Trachea (tissue), 1 donor: ENCODE measurements around a stretch of chr9.

- PRO-cap: no peak
Measured at GRCh38 chr9:95729821-95730191, 145.7 kb upstream of the ERCC6L2 start.

- PRO-cap: bidirectional peak, plus-strand start at chr9:95876070, minus-strand start at chr9:95875993
Measured at GRCh38 chr9:95875743-95876185, 273 bp downstream of the ERCC6L2 start.

DNA sequence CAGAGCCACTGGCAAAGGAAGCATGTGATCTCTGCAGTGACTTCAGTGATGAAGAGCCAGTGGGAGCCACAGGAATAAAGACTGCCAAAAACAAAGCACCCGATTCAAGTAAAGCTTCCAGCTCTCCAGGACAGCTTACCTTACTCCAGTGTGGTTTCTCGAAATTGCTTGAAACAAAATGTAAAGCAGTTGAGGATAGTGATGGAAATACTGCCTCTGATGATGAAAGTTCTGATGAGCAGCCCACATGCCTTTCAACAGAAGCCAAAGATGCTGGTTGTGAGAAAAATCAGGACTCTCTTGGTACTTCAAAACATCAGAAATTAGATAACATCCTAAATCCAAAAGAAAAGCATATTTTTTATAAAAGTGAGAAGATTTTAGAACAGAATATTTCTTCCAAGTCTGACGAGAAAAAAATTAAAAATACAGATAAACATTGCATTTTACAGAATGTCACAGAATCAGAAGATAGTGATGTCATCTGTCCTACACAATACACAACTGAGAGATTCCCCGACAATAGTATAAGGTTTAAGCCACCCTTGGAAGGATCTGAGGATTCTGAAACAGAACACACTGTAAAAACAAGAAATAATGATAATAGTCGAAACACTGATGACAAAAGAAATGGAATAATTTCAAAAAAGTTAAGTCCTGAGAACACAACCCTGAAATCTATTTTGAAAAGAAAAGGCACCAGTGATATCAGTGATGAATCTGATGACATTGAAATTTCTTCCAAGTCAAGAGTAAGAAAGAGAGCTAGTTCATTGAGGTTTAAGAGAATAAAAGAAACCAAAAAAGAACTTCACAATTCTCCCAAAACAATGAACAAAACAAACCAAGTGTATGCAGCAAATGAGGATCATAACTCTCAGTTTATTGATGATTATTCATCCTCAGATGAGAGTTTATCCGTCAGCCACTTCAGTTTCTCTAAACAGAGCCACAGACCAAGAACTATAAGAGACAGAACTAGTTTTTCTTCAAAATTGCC lies 96.8 kb downstream of the ERCC6L2 start:
- PRO-cap: no peak

GRCh38 chr9:96007040-96008096 lies 131.9 kb downstream of the ERCC6L2 start:
- PRO-cap: no peak

DNA sequence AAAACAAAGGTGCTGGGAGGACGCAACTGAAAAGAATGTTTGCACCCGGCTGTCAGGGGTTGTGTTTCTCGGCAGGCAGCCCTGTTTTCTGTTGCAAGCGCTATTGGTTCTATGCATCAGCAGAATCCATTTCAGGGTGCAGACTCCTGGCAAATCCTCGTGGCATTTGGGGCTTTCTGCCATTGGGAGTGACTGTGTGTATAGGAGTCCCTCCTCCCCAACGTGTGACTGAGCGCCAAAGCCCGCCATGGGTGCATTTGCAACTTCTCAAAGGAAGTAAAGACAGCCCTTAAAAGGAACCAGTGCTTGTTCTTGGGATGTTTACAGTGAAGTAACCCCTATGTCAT lies 175.7 kb downstream of the HSD17B3 start:
- PRO-cap: no peak

GRCh38 chr9:96146861-96147366 lies 155.1 kb downstream of the HSD17B3 start:
- PRO-cap: no peak

DNA sequence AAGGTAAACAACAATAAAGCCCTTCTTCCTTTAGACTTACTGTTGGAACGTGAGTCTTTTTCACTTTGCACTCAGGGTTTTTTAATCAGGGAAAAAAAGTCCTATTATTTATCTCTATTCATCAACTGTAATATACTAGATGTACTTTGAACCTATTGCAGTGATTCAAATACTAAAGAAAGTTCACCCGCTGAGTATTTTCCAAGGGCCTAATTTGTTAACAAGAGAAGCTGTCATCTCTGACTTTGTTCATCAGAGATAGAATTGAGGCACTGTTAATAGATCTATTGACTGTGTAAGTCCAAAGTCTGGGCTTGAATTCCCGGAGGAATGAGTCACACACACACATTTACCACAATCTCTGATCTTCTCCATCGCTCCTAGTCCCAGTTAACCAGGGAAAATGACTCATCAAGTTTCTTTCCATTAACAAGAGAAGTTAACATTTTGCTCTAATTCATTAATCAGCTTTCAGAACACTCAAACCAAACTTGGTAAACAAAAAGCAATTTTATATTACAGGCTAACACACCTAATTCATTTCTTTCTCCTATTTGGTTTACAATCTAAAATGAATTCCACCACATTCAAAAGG lies 37.7 kb upstream of the HSD17B3 start:
- PRO-cap: no peak

DNA sequence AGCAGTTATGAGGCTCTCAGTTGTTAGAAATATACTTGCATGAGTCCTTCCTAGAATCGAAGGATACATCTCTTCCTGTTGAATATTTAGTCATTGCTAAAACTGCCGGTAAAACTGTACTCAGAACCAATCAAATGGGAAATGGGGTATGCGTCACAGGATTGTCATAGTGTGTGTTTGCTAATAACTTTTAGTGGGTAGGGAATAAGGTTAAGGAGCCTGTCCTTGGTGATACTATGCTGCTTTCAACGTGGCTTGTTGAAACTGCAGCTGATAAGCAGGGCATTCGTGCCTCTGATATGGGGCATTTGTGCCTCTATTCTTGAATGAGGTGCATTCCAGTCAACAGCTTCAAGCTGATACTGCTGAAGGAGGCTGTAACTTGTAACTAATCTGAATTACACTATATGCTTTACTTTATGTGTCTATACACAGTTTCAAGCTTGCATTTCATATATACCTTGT lies 26.6 kb downstream of the HABP4 start:
- PRO-cap: no peak

GRCh38 chr9:96816882-96817520 lies 37.3 kb downstream of the ZNF782 start:
- PRO-cap: no peak

DNA sequence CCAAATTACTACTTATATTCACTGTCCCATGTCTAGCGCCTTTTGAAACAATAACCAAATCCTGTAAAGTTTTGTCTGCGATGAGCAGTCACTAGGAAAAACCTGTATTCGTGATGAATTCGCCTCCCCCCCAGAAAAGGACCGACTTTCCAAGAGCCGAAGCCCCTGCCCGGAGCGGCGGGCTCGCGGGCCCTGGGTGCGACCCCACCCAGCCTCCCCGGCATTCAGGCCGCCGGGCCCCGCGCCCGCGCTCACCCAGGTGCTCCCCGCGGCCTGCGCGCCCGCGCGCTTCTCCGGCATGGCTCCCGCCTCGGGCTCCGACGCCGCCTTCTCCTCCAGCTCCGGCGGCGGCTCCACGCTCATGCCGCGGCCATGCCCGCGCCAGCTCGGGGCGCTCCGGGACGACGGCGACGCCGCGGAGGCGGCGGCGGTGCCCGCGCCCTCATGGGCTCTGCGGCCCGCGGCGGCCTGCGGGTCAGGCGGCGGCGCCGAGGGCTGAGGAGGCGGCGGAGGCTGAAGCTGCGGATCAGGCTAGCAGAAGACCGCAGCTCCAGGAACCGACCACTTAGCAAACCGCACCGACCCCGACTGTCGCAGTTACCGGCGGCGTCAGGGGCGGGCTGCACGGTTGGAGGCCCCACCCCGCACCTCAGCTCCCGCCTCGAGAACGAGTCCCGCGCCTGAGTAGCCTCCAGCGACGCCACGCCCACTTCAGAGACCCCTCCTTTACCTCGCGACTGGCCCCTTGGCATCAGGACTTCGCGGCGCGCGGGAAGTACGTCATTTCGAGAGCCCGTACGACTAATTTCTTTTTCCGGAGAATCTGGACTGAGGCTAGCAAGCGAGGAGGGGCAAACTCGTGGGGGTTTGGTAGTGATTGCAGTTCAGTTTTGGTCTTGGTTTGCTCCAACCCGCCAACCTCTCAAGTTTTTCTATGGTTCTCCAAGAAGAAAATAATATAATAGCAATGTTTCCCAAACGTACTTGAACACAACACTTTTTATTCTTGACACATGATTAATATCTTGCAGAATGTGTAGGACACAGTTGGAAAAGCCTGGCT lies 25.6 kb downstream of the CTSV start:
- PRO-cap: bidirectional peak, plus-strand start at position 827 of the sequence, minus-strand start at position 658 of the sequence

DNA sequence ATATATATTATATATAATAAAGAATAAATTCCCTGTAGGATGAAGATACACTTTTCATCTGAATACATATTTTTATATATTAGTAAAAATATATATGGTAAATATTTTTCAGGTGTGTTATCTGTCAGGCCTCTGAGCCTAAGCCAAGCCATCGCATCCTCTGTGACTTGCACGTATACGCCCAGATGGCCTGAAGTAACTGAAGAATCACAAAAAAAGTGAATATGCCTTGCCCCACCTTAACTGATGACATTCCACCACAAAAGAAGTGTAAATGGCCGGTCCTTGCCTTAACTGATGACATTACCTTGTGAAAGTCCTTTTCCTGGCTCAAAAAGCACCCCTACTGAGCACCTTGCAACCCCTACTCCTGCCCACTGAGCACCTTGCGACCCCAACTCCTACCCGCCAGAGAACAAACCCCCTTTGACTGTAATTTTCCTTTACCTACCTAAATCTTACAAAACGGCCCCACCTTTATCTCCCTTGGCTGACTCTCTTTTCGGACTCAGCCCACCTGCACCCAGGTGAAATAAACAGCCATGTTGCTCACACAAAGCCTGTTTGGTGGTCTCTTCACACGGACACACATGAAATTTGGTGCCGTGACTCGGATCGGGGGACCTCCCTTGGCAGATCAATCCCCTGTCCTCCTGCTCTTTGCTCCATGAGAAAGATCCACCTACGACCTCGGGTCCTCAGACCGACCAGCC lies 92.9 kb upstream of the CCDC180 start:
- PRO-cap: no peak

- PRO-cap: bidirectional peak, plus-strand start at chr9:97519137, minus-strand start at chr9:97518970
Measured at GRCh38 chr9:97518824-97519448, 17.5 kb downstream of the TMOD1 start.

GRCh38 chr9:97529237-97530066 lies 28.0 kb downstream of the TMOD1 start:
- PRO-cap: bidirectional peak, plus-strand start at chr9:97529468, minus-strand start at chr9:97529403

DNA sequence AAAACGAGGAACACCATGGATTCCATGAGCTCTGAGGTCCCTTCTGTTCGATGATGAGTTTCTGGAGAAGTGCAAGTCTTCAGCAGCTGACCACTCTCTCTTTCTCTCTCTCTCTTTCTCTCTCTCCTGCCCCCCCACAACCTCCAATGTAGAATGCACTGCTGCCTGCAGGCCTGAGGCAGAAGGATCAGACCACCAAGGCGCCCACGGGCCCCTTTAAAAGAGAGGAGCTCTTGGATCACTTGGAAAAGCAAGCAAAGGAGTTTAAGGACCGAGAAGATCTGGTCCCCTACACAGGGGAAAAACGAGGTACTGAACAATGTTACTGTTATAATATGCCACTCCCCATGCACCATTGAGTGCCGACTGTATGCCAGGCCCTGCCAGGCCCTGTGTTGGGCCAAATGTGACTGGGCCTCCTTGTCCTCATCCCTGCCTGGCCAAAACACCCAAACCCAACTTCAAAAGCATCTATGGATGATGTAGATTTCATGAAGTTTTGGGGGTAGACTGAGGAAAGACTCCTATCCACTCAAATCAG lies 44.6 kb downstream of the TMOD1 start:
- PRO-cap: no peak

DNA sequence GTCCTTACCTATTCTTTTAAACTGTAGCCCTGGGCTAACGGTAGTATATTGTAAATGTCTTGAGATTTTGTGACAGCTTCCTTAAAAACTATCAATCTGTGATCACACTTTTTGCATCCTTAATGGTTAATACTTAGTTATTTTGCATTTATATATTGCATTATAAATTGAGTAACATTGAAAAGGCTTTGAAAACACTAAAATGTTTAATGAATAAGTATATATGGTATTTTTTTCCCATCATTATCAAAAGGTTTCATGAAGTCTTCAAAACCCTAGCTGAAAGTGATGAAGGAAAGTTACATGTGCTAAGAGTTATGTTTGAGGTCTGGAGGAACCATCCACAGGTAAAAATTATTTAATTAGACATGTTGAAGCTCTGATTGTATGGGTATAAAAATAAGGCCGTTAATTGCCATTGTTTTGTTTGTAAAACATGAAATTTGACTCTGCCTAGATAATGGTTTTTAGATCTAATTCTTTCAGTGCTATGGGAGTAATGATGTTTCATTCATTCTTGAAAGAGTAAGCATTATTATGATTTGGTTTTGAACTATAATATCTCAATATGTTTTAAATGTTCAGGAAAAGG lies 29.2 kb downstream of the NCBP1 start:
- PRO-cap: no peak

DNA sequence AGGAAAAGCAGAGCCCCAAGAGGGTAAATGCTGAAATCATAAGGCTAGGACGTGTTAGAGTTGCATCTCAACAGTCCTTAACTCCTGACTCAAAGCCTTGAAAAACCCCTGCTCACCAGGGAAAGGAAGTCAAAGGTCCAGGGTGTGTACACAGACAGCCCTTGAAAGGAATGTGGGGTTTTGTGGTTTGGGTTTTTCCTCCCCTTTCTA lies 17.2 kb upstream of the XPA start:
- PRO-cap: no peak

GRCh38 chr9:97854307-97854826 lies 1.3 kb downstream of the FOXE1 start:
- PRO-cap: unidirectional peak, minus-strand start at chr9:97854450

- PRO-cap: no peak
Measured at GRCh38 chr9:97907613-97907980, 14.7 kb downstream of the TRMO start.

GRCh38 chr9:97980917-97981822 lies 2.0 kb upstream of the ANP32B start:
- PRO-cap: unidirectional peak, plus-strand start at chr9:97981180

DNA sequence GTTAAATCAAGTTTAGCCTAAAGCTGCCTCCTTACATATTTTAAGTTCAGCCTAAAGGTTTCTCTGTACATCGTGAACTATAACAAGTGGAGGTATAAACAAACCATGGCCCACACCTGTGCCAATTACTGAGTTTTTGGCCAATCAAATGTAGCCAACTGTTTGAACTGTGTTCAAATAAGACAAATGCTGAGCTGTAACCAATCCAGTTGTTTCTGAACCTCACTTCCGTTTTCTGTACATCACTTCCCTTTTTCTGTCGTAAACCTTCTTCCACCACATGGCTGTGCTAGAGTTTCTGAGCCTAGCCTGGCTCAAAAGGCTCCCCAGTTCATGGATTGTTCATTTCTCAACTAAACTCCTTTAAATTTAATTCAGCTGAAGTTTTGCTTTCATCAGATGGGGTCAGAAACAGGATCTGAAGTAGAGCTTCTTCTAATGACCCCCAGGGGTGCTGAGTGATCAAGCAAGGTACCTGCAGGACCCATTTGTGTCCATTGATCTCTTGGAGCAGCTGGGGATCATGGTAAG lies 11.2 kb upstream of the NANS start:
- PRO-cap: no peak